ENCODE results near the gene TEX37.

DNA sequence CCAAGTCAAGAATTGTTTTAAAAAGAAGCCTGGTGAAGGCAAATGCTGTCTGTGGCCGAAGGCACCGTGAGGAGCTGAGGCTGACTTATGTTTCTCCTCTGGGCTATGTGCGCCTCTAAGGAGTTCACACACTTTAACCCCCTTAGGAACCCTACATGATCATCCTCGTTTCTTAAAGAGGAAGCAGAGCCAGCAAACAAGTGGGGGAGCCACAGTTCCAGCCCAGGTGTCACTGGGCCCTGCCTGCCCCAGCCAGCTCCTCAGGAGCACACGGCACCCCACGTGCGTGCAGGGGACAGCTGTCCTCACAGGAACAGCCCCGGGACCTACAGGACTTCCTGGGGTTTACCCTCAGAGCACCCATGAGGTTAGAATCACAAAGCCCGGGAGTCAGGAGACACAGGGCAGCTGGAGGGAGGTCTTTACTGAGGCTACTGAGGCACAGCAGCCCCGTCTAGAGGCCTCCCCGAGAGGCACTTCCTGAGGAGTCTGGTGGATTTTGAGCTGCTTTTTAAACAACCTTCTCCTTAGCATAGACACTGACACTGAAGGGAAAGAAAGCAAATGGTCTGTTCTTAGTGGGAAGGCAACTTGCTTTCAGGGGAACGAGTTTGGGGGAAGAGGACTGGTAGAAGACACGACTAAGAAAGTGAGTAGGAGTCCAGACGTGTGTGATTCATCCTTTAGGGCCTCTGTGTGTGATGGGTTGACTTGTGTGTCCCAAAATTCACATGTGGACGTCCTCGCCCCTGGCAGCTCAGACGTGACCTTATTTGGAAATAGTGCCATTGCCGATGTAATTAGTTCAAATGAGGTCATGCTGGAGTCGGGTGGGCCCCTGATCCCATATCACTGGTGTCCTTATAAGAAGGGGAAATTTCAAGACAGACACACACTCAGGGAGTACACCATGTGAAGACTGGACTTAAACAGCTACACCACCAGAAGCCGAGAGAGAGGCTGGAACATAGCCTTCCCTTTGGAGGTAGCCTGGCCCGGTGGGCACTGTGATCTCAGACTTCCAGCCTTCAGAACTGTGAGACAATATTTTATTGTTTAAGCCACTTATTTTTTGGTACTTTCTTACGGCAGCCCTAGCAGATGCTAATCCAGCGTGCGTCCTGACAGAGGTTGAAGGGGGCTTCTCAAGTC, 278.5 kb upstream of the PLGLB2 start:
- PRO-cap: no peak

DNA sequence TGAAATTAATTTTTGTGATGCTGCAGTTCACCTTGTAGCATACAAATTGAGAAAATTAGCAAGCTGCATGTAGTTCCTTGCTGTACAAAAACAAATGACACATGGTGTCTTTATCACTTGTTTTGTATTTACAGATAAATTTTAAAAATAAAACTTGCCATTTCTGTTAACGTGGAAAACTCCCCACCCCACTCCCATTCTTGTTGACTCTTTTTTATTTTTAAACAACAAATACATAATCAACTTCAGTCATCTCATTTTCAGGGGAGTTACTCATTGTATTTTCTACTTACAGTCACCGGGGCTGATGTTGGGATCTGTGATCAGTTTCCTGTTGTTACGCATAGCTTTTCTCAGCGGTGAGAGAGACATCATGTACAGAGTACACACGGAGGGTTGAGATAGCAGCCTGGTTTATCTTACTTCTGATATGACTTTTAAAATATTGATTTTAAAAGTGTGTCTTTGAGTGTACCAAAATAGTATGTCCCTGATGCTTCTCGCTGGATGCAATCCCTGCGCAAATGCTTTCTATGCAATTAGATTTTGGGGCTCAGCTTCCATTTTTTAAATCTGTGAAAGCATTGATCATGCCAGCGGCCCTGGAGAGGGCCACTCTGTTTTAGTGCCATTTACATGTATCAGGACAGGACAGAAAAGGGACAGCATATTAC, 248.0 kb upstream of the PLGLB2 start:
- PRO-cap: no peak

DNA sequence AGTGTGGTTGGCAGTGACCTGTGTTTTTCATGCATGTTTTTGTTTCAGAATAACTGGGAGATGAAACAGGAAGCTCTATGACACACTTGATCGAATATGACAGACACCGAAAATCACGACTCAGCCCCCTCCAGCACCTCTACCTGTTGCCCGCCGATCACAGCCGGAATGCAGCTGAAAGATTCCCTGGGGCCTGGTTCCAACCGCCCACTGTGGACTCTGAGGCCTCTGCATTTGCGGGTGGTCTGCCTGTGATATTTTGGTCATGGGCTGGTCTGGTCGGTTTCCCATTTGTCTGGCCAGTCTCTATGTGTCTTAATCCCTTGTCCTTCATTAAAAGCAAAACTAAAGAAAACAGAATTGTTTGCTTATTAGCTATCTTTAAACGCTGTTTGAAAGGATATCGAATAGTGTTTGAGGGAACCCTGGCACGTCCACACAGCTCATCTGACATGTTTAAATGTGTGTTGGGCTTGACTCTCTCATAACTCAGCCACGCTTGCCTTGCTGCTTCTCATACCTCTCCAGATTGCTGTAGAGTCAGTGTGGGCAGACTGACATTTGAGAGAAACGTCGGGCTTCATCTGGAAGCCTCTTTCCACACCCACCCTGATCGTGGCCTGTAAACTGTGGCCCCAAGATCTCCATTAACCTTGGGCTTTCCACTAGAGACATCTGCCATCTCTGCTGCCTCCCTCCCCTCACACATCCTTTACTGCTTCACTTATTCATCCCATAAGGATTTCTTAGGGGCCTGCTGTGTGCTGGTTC, 226.5 kb upstream of the PLGLB2 start:
- PRO-cap: no peak

GRCh38 chr2:87636768-87637258, 111.1 kb upstream of the PLGLB2 start:
- PRO-cap: no peak

DNA sequence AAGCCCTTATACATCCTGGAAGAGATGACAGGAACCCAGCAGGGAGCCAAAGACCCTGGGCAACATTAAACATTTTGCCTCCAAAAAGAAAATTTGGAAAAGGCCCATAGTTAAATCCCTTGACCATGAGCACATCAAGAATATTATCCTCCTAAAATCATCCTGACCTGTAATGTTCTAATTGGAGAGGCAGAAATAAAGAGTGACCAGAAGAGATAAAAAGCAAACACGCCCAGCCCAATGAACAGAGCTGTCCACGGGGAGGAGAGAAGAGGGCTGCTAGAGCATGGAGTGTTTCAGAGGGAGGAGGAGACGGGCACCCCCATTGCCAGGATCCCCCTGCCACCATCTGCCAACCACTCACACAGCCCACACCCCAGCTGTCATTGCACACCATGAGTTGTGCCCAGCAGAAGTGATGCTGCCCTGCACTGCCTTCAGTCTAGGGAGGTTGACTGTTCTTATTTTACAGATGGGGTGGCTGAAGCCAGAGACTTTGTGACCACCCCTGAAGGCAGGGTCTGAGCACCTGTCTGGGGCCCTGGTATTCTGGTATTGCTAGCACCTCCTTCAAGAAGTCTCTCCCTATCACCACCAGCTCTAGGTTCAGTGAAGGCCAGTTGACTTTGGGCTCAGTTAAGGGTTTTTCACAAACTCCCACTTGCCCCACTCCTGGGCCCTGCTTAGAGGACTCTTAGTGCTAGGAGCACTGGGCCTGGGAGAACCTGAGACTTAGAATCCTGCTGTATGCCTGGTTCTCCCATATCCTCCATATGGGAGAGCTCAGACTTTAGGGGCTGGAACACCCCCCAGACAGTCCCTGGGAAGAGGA, 2.5 kb downstream of the FABP1 start:
- PRO-cap: no peak

DNA sequence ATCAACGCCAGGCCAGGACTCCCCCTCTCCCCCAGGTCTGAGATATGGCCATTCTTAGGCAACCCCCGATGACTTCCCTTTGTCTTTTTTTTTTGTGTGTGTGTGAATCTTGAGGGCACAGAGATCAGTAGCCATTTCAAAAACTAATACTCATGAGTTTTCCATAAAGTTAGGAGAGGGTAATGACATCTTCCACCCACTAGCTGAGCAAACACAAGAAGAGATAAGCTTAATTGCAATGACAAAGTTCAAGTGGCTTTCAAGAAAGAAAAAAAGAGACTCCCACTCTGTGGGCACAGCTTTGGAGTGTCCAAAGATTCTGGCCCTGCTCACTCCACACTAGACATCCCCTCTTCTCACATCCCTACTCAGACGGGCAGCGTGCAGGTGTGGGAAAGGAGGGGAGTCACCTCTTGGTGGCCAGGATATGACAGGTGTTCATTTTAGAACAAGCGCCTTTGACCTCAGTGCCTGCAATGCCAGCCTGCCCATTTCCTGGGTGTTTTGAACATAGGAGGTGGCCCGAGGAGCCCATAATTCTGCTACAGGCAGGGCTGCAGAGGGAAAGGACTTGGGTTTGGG, 3.7 kb upstream of the FABP1 start:
- PRO-cap: no peak

GRCh38 chr2:88144670-88145694, 17.1 kb upstream of the FABP1 start:
- PRO-cap: no peak

DNA sequence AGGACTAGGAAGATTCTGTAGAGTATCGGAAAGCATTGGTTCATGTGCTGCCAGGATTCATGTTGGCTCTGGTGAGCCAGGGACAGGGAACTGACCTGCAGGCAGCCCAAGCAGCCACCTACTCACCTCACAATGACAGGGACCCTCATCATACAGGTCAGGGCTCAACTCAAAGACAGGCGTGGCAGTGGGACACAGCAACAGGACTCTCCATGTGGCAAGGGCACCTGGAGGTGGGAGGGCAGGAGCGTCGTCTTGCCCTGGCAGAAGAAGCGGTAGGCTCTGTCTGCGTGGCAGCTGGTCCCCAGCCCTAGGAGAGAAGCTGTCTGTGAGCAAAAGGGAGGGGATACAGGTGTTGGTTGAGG, at the start of gene TEX37:
TEX37 (plus strand) TSS at position 195 of the 365 bp plus-strand sequence.
- PRO-cap: no peak

DNA sequence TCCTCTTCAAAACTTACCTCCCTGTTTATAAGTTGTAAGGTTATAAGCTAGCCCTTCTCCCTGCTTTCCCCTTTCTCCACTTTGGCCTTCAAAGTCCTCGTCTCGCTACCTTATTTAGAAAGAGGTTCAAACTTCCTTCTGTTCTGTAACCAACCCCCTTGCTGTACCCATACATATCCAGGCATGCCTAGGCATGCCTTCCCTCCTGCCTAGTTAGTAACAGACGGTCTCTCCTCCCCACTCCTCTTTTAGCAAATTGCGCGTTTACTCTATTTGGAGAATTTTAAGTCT, 13.8 kb downstream of the TEX37 start:
- PRO-cap: no peak

- PRO-cap: no peak
Measured at GRCh38 chr2:88570406-88571170, 46.1 kb downstream of the TEX37 start.

- PRO-cap: no peak
Measured at GRCh38 chr2:88595225-88595808, 31.9 kb downstream of the EIF2AK3 start.

- PRO-cap: no peak
Measured at GRCh38 chr2:88614942-88615326, 12.3 kb downstream of the EIF2AK3 start.

GRCh38 chr2:88623980-88624350, 3.3 kb downstream of the EIF2AK3 start:
- PRO-cap: no peak

DNA sequence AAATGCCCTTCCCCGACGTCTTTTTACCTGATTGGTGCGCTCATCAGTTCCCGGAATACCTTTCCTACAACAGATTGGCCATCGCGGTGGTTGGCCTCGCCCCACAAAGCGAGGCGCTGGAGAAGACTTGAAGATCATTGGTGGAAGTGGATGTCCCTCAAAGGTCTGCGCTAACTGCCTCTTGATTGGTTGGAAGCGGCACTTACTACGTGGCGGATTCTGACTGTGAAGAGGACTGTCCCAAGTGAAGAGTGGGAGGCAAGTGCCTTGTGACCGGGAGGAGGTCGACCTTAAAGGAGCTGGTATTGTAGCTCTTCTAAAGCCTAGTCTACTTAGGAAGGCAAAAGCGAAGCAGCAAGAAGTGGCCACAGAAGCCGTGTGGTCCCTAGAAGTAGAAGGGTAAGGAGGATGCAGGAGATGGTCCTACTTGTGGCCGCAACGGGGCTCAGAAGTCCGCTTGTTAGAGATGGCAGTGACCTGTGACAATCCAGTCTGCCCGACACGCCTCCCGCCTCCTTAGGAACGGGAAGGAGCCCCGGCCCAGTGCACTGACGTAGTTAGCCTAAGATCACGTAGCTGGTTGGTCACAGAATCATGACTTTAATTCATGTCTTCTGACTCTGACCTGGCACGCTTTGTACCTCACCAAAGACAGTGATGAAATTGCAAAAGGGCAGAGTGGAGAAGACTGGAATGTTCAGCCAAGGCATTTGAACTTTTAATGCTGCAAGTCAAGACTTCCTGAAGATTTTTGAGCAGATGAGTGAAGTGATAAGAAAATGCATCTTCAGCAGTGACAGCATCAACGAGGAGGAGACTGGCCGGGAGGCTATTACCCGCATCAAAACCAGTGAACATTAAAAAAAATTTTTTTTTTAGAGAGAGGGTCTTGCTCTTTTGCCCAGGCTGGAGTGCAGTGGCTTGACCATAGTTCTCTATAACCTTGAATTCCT, 674 bp upstream of the EIF2AK3 start:
- PRO-cap: bidirectional peak, plus-strand start at position 270 of the sequence, minus-strand start outside the sequence; bidirectional peak, plus-strand start at position 556 of the sequence, minus-strand start at position 494 of the sequence

GRCh38 chr2:88845761-88846049, 154.2 kb downstream of the RPIA start:
- PRO-cap: no peak

- PRO-cap: no peak
Measured at GRCh38 chr2:88947583-88948195, 256.2 kb downstream of the RPIA start.

DNA sequence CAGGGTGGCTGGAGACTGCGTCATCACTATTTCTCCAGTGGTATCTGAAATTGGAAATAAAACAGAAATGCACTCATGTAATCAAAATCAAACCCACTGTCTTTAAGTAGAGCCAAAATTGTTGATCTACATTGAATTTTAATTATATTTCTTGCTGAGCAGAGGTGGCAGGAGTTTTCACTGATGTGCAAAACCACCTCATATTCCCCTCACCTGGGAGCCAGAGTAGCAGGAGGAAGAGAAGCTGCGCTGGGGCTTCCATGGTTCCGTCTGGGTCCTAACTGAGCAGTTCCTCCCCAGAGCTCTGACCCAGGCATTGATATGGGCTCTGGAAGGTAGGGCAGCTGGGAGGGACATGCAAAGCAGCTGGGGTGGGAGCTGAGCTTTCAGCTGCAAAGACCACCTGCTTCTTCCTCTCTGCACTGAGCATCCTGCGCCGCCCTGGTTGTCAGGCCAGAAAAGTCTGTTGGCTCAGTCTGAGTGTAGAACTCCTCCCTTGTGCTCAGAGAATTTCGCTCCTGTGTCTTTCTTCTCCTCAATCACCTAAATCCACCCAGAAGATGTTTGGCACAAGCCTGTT, 394.0 kb downstream of the RPIA start:
- PRO-cap: no peak

GRCh38 chr2:89222364-89222942, 531.0 kb downstream of the RPIA start:
- PRO-cap: no peak

DNA sequence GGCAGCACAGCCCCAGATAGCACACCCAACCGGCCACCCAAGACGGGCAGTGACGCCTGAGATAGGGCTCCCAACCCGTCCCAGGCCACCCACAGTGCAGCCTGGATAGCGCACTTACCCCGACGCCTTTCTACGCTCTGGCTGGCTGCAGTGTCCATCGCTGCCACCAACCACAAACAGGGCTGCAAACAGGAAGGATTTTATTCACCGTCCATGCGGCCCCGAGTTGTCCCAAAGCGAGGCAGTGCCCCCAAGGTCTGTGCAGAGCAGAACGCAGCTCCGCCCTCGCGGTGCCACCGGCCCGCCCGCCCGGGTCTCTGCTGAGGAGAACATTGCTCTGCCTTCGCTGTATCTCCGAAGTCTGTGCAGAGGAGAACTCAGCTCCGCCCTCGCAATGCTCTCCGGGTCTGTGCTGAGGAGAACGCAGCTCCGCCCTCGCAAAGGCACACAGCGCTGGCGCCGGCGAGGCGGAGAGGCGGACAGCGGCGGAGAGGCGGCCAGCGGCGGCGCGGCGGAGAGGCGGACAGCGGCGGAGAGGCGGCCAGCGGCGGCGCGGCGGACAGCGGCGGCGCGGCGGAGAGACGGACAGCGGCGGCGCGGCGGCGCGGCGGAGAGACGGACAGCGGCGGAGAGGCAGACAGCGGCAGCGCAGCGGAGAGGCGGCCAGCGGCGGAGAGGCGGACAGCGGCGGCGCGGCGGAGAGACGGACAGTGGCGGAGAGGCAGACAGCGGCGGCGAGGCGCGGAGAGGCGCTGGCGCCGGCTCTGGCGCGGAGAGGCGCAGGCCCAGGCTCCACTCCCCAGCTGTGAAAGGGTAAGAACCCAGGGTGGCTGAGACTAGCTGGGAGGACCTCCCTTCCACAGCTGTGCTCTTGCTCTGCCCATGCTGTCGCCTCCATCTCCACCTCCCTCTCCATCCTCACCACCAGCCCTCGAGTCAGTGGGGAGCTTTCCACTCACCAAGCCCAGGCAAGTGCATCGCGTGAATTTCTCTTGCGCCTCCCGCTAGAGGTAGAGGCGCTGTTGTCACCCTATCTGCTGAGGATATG, 2879.7 kb downstream of the RPIA start:
- PRO-cap: unidirectional peak, plus-strand start at position 459 of the sequence; unidirectional peak, plus-strand start at position 588 of the sequence; unidirectional peak, plus-strand start at position 652 of the sequence

DNA sequence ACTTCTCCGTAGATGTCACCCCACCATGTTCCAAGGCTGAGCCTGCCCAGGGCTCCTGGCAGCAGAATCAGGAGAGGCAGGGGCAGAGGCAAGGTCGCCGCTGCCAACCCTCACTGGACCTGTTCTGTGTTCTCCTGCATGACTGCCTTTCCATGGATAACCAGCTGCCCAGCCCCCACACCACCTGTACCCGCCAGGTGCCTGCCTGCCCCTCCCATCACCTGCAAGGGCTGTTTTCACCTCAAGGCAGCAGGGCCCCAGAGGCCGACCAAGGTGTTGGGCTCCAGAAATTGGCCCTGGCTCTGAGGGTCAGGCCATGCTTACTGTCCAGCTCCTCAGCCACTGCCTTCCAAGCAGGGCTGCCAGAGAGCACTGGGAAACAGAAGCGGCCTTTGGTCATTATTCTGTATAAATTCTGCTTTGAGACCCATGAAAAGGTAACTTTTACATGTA, 22.7 kb downstream of the MAL start:
- PRO-cap: unidirectional peak, plus-strand start at position 94 of the sequence